Thyroid gland (tissue), 7 donors: ENCODE results near the genes ZMAT3, ZNF639 and PEX5L.

GRCh38 chr3:177084560-177085033, 112.7 kb downstream of the TBL1XR1 start:
- PRO-cap, 2 experiments, result no peak in any of the 2 experiments
- RAMPAGE, long total RNA, 5 experiments, result no peak in any of the 5 experiments

- PRO-cap, 2 experiments, result no peak in any of the 2 experiments
- RAMPAGE, long total RNA, 5 experiments, result no peak in any of the 5 experiments
These were observed 49.5 kb upstream of the TBL1XR1 start for GRCh38 chr3:177246709-177247293.

GRCh38 chr3:177249238-177249569, 51.9 kb upstream of the TBL1XR1 start:
- PRO-cap, 2 experiments, result no peak in any of the 2 experiments
- RAMPAGE, long total RNA, 5 experiments, result no peak in any of the 5 experiments

DNA sequence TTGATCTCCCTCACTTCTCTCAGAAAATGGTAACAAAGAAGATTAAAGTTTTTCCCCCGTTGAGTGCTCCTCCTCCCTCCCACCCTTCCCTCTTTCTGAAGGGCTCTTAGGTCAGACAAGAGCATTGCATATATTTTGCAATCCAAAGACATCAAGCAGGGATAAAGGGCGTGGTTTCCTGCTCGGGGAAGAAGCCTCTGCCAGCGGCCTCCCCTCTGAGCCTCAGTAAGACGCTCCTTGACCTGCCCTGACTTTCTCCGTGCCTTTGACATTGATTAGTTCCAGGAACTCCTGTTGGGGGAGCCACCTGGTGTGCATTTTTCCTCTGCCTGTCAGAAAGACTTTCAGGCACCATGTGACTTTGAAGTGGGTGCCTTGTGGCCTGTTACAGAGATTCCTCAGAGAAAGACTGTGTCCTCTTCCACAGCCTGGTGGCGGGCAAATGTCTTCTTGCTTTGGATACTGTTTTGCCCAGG, 87.1 kb upstream of the TBL1XR1 start:
- PRO-cap, 2 experiments, result no peak in any of the 2 experiments
- RAMPAGE, long total RNA, 5 experiments, result no peak in any of the 5 experiments

DNA sequence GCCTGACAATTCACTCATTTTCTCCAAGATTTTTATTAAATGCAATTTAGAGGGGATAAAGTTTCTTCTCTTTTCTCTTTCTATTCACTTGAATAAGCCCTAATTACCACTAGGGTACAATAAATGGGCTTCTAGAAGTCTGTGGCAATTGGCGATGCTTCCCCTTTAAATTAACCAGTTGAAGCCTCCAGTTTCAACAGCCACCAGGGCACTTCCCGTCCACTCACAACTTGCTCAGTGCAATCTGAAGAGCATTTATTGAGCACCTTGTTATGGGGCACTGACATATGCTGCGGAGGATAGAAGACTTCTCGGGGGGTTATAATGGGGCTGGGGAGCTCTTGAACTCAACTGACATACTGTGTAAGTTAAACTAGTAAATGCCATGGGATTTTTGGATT, 160.6 kb upstream of the TBL1XR1 start:
- PRO-cap, 2 experiments, result no peak in any of the 2 experiments
- RAMPAGE, long total RNA, 5 experiments, result no peak in any of the 5 experiments

DNA sequence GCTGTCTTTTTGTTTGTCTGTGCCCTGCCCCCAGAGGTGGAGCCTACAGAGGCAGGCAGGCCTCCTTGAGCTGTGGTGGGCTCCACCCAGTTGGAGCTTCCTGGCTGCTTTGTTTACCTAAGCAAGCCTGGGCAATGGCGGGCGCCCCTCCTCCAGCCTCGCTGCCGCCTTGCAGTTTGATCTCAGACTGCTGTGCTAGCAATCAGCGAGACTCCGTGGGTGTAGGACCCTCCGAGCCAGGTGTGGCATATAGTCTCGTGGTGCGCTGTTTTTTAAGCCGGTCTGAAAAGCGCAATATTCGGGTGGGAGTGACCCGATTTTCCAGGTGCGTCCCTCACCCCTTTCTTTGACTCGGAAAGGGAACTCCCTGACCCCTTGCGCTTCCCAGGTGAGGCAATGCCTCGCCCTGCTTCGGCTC, 196.9 kb upstream of the TBL1XR1 start:
- PRO-cap, 2 experiments, result no peak in any of the 2 experiments
- RAMPAGE, long total RNA, 5 experiments, result no peak in any of the 5 experiments

GRCh38 chr3:177569964-177570231, 372.6 kb upstream of the TBL1XR1 start:
- PRO-cap, 2 experiments, result no peak in any of the 2 experiments
- RAMPAGE, long total RNA, 5 experiments, result no peak in any of the 5 experiments

- PRO-cap, 2 experiments, result no peak in any of the 2 experiments
- RAMPAGE, long total RNA, 5 experiments, result no peak in any of the 5 experiments
These were observed 475.3 kb upstream of the TBL1XR1 start for GRCh38 chr3:177672646-177672887.

- PRO-cap, 2 experiments, result peak in 2 of 2 experiments; most common plus-strand start chr3:177816971 (in 2); most common minus-strand start chr3:177816706 (in 1)
- RAMPAGE, long total RNA, 5 experiments, result no peak in any of the 5 experiments
These were observed 619.4 kb upstream of the TBL1XR1 start for GRCh38 chr3:177816479-177817361.

DNA sequence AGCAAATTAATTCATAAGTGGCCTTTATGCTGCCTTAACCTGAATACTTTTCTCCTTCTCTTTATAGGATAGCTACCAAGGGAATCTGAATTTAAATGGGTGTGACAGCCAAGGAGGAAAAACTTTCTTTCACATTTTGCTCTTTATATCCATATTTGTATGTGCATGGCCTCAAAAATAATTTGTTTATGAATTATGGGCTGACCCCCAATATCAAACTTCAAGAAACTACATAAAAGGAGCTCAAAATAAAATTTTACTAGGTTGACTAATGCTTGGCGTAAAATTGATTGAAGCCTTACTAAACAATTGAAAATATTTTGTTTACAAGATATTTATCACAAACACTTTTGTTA, 251.2 kb downstream of the ZMAT3 start:
- PRO-cap, 2 experiments, result no peak in any of the 2 experiments
- RAMPAGE, long total RNA, 5 experiments, result no peak in any of the 5 experiments

DNA sequence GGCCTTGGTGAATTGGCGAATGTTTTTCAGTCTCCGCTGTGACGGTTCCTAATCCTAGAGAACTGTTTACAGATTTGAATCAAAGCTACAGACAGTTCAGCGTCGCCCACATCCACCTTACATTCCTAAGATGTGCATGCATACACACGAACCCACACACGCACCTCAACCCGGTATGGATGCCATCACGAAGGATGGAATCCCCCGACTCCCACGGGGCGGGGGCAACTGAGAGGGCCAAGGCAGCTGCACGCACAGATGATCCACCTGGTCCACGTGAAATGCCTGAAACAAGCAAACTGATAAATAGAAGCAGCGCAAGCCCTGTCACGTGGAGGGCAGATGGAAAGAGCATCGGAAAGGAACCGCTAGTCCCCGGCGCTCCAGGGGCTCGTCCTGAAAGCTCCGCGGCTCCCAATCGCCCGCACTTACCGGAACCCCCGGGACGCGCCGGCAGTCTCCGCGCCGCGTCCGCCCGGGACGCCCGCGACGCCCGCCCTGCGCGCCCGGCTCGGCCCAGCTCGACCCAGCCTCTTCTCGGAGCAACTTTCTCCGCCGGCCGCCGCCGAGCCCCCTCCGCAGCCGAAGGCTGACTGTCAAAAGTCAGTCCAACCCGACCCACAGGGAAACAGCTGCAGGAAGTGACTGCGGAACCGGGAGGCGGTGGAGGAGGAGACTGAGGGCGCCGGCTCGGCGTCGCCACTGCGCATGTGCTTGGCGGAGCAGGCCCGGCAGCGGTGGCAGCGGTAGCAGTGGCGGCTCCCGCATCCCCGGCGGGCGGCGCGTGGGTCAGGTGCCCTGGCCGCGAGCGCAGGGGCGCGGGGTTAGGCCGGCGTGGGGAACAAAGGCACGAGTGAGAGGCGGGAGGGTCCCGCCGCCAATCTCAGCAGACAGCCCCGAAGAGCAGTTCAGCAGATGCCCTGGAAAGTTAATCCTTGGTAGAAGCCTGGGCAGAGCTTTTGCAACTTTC, at the start of gene ZMAT3:
Gene ZMAT3 (minus strand): TSS at position 647 of the 970 bp plus-strand sequence.
- PRO-cap, 2 experiments, result peak in 2 of 2 experiments; most common plus-strand start position 725 of the sequence (in 2); most common minus-strand start position 595 of the sequence (in 2)
- RAMPAGE, long total RNA, 5 experiments, result no peak in any of the 5 experiments

- PRO-cap, 2 experiments, result peak in 2 of 2 experiments; most common plus-strand start chr3:179322807 (in 1); most common minus-strand start chr3:179322753 (in 2)
- RAMPAGE, long total RNA, 5 experiments, result no peak in any of the 5 experiments
These were observed at the start of gene ZNF639 for GRCh38 chr3:179322135-179323158. TSS of gene ZNF639 (plus strand) at chr3:179323031.

GRCh38 chr3:179323159-179323574, 336 bp downstream of the ZNF639 start:
- PRO-cap, 2 experiments, result peak in 2 of 2 experiments; most common plus-strand start chr3:179323327 (in 2); most common minus-strand start chr3:179323254 (in 1)
- RAMPAGE, long total RNA, 5 experiments, result start-site peak on the plus strand in 1 of 5 experiments, at chr3:179323194-179323239 at its widest, 28 reads per replicate

- PRO-cap, 2 experiments, result no peak in any of the 2 experiments
- RAMPAGE, long total RNA, 5 experiments, result no peak in any of the 5 experiments
These were observed 22.3 kb upstream of the GNB4 start for GRCh38 chr3:179473537-179473984.

GRCh38 chr3:179588499-179589614, 15.6 kb downstream of the MRPL47 start:
- PRO-cap, 2 experiments, result no peak in any of the 2 experiments
- RAMPAGE, long total RNA, 5 experiments, result no peak in any of the 5 experiments

DNA sequence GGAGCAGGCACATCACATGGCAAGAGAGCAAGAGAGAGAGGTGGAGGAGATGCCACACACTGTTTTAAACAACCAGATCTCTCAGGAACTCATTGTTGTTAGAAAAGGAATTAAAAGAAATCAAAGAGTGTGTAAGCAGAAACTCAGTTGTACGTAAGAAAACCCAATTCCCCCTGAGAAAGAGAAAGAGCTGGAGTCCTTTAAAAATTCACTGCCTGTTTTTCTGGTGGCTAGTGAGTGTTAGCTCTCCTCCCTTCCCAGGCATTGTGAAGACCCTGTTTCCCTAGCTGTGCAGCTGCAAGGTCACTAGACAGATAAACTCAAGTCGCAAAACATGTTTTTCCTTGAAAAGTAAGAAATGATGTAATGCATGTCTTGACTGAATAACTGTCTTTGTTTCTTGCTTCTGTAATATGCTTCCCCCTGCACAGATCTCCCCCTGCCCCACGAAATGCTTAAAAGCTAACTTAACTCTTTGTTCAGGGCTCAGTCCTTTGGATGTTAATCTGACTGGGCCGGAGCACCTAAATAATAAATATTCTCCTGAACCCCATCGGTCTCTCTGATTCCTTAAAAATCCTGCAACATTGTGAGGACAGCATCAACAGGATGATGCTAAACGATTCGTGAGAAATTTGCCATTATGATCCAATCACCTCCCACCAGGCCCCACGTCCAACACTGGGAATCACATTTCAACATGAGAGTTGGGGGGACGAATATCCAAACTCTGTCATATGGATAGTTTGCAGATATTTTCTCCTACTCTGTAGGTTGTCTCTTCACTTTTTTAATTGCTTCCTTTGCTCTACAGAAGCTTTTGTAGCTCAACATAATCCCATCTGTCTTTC, 22.7 kb downstream of the NDUFB5 start:
- PRO-cap, 2 experiments, result no peak in any of the 2 experiments
- RAMPAGE, long total RNA, 5 experiments, result no peak in any of the 5 experiments

DNA sequence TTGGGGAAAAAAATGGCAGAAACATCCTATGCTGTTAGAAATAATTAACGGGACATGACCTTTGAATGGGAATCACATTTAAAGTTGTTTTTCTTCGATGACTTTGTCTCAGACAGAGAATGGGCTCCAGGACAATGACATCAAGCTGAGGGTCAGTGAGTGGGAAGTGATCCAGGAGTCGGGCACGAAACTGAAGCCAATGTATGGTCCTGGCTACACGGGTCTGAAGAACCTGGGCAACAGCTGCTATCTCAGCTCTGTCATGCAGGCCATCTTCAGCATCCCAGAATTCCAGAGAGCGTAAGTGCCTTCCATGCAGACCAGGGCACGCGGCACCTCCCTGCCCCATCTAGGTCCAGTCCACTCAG, 68.4 kb downstream of the USP13 start:
- PRO-cap, 2 experiments, result no peak in any of the 2 experiments
- RAMPAGE, long total RNA, 5 experiments, result no peak in any of the 5 experiments

DNA sequence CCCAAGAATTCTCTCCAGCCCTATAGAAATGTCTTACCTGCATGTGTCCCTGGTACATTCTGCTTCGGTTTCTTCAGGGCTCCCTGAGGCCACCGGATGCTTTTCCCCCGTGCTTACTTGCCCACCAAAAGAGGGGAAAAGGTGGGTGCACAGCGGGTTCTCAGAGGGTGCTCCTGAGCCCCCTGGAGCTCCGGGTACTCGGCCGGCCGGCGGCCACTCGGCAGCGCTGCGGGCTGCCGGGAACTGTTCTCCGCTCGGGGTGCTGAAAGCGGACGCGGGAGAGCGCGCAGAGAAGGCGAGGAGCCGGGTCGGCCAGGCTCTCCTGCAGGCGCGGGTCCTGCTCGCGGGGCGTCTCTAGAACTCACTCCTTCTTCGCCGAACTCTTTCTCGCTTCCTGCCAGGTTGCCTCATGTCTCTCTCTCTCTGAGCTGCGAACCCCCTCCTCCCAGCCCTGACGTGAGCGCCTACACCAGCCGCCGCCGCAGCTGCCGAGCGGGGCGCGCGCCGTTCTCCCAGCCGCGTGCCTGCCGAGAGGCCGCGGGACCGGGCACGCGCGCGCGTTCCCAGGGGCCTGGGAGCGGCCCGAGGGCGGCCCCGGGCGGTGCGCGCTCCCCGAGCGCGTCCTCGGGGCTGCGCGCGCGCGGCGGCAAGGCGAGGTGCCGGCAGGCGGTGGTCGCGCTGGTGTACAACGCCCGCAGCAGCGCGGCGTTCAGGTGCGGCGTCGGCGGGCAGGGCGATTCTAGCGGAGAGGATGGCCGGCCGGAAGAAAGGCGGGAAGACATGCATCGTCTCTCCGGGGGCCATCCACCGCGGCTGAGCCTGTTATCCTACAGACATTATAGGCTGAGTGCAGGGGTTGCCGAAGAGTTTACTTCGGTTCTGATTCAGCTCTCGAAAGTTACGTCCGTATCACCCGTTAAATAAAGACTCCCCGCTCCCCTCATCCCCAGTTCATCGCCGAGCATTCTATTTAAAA, at the start of gene PEX5L:
Gene PEX5L (minus strand): TSS at position 396 of the 976 bp plus-strand sequence.
- PRO-cap, 2 experiments, result no peak in any of the 2 experiments
- RAMPAGE, long total RNA, 5 experiments, result no peak in any of the 5 experiments

- PRO-cap, 2 experiments, result no peak in any of the 2 experiments
- RAMPAGE, long total RNA, 5 experiments, result no peak in any of the 5 experiments
These were observed 9.5 kb downstream of the TTC14 start for GRCh38 chr3:180611394-180611946.

DNA sequence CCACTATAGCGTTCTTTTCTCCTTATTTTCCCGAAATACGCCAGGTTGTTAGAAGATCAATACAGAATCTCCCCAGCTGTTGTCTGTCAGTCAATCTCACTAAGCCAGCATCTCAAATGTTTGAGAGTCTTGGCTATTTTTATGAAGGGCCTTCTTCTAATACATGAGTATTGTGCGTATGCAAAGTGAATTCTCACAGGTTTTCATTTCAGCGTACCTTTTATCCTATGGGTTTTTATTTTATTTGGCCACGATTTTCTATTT, 1.1 kb downstream of the FXR1 start:
- PRO-cap, 2 experiments, result no peak in any of the 2 experiments
- RAMPAGE, long total RNA, 5 experiments, result no peak in any of the 5 experiments